Body of pancreas (tissue), 2 donors: Measurements from ENCODE around the genes TUFM, RABEP2 and LAT.

- PRO-cap = bidirectional peak, plus-strand start at chr16:28846643, minus-strand start at chr16:28846335
- RAMPAGE, long total RNA, 2 experiments = start-site peak on the plus strand in 1 of 2 experiments, at chr16:28846602-28846646 at its widest, 22 reads per replicate; start-site peak on the minus strand in 2 of 2 experiments, at chr16:28846280-28846343 at its widest, 199 to 765 reads per replicate
Measured at GRCh38 chr16:28845771-28847002, at the start of gene TUFM. TSS of gene TUFM (minus strand) at chr16:28846348.

DNA sequence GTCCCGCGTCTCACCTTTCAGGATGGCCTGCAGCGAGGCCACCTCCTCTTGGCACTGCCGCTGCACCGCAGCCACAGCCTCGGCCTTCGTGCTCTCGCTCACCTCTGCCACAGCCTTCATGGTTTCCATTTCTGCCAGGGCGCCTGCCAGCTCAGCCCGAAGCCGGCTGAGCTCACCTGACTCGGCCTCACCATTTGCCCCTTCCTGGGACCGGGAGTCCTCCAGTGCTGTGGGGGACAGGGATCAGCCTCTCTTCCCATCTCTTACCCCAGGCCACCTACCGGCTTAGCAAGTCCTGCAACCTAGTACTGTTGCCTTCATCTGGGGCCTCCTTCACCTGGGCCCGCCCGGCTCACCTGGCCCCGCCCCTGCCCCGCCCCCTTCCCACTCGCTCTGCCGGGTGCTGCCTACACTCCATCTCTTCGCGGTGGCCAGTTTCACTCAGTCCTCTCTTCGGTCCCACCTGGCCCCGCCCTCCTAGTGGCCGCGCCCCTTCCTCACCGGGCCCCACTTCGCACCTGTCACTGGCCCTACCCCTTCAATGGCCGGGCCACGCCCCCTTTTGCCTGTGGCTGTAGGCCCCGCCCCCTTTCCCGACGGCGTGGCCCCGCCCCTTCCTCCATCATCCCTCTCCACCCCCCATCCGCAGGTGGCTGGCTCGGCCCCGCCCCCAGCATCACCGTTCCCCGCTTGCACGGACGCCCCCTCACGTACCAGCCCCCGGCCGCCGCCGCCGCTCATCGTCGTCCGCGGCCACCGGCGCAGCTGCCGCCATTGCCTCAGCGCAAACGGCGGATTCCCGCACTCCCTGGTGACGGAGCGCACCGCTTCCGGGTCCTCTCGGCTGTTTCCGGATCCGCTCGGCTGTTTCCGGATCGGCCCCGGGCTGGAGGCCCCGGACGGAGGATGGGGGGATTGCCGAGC, at the start of gene RABEP2:
TSS of gene RABEP2 (minus strand) at position 850 of the 924 bp plus-strand sequence.
- PRO-cap = unidirectional peak, minus-strand start at position 310 of the sequence; bidirectional peak, plus-strand start outside the sequence, minus-strand start at position 842 of the sequence
- RAMPAGE, long total RNA, 2 experiments = start-site peak on the minus strand in 2 of 2 experiments, centred at positions 289 to 836 of the sequence, 24 to 77 reads per replicate

DNA sequence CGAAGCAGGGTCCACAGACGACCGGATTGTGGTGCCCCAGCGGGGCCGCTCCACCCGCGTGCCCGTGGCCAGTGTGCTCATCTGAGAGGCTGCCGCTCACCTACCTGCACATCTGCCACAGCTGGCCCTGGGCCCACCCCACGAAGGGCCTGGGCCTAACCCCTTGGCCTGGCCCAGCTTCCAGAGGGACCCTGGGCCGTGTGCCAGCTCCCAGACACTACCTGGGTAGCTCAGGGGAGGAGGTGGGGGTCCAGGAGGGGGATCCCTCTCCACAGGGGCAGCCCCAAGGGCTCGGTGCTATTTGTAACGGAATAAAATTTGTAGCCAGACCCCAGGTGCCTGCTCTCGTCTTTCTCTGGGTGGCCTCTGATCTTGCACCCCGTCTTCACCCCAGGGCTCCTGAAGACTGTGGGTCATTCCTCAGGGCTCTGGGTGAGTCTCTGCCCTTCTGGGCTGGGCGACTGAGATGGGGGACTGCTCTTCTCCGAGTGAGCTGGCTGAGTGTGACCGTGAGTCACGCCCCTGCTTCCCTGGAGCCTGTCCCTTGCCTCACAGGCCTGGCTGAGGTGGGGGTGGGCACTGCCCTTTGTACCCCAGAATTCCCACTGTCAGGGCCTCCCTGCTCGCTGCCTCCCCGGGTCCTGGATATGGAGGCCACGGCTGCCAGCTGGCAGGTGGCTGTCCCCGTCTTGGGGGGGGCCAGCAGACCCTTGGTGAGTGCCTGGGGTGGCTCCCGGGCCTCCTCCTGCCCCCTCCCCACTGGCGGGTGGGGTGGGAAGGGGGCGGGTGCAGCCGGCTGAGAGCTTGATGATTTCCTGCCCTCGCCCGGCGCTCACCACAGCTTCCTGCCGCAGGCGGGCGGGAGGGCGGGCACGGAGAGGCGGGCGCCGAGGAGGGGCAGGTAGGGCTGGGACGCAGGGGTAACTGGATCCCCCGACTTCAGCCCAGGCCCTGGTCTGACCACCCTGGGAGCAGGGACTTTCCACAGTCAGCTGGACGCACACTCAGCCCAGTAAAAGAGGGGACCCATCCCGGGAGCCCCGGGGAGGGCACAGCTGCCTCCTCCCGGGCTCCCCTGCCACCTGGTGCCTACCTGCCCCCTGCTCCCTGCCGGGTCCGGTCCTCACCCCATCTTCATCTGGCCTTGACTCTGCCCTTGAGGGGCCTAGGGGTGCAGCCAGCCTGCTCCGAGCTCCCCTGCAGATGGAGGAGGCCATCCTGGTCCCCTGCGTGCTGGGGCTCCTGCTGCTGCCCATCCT, at the start of gene LAT:
TSS of gene LAT (plus strand) at position 838 of the 1,259 bp plus-strand sequence.
- PRO-cap = no peak
- RAMPAGE, long total RNA, 2 experiments = no peak in any of the 2 experiments

DNA sequence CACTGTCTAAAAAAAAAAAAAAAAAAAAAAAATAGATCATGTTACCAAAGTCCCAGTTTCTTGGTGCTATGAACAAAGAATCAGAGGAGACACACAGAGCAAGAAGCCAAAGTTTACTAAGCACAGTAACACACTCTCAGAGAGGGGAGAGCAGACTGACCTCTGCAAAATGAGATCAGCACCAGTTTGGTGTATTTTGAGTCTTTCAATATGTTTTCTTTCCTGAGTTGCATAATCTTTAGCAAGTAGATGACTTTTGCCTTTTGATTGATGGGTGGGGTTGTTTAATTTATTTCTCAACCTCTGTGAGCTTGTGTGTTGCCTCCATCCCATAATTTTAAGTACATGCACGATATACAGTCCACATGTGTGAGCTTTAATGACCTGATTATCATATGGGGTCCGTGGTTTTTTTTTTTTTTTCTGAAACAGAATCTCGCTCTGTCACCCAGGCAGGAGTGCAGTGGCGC, 29.0 kb downstream of the LAT start:
- PRO-cap = no peak
- RAMPAGE, long total RNA, 2 experiments = no peak in any of the 2 experiments

- PRO-cap = no peak
- RAMPAGE, long total RNA, 2 experiments = no peak in any of the 2 experiments
Measured at GRCh38 chr16:29074645-29075685, 90.1 kb downstream of the LAT start.

DNA sequence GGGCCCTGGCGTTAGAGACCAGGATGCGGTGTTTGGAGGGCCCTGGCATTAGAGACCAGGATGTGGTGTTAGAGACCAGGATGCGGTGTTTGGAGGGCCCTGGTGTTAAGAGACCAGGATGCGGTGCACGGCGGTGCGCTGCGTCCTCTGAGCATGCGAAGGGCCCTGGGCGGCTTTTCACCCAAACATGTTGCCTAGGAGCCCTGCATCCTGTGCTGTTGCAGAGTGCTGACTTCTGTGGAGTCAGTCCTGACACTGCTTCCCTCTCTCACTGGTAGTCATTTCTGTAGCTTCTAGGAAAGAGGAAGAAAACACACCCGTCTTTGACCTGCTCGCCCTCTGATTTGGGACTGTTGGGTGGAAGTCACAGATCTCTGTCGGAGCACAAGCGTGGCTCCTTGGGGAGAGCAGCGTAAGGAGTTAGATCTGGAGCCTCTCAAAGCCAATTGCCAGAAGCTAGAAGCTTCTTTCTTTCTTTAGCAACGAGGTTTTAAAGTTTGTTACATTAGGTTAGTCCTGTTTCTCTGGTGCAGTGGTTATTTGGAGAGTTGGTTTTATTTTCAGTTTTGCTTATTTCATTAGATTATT, 141.3 kb downstream of the LAT start:
- PRO-cap = no peak
- RAMPAGE, long total RNA, 2 experiments = no peak in any of the 2 experiments

GRCh38 chr16:29131316-29131828, 146.5 kb downstream of the LAT start:
- PRO-cap = no peak
- RAMPAGE, long total RNA, 2 experiments = no peak in any of the 2 experiments

DNA sequence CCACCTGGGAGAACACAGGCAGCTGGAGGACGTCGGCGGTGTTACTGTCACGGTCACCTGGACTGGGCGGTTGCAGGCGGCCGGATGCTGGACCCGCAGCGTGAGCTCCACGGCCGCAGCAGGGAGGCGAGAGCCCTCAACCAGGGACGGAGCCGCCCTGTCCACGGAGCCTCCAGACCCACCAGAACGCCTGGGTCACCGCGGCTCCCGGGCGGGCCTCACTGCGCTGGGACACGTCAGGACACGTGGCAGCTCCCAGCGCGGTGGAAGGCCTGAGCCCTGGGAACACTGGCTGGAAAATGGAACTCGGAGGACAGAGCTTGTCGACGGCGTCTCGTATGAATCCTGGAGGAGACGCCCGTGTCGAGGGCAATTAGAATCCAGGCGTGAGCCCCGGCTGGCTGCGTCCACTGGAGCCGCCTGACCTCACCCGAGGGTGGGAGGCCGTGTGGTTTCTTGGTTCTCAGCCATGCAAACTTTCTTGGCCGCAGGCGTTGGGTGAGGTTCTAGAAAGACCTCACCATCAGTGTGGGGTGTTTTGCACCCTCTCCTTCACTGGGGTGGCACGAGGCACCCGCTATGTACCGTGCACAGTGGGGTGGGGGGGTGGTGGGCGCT, 173.9 kb downstream of the LAT start:
- PRO-cap = no peak
- RAMPAGE, long total RNA, 2 experiments = no peak in any of the 2 experiments

- PRO-cap = no peak
- RAMPAGE, long total RNA, 2 experiments = no peak in any of the 2 experiments
Measured at GRCh38 chr16:29172449-29172896, 187.6 kb downstream of the LAT start.

DNA sequence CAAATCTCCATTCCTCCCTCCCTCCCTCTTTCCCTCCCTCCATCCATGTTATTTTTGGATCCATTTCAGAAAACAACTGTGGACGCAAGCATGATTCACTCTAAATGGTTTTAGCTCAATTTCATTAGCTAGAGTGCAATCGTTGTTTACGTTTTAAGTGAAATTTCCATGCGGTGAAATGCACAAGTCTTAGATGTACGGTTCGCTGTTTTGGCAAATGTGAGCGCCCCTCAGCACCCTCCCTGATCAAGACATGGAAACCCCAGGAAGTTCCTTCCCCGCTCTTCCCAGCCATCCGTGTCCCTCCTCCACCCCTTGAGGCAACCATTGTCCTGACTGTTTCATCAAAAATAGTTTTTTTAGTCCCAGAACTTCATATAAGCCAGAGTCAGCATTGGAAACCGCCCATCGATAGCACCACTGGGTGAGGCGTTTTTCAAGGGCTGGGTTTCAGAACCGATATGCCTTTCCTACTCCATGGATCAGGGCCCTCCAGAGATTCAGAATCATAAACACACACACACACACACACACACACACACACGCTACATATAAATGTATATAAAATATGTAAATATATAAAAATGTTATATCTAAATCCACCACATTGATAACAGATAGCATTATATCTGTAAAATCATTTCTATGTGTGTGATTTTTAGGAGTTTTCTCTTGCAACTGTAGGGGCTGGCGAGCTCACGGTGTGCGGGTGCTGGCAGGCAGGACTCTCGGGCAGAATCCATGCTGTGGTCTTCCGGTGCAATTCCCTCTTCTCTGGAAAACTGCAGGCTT, 206.2 kb downstream of the NPIPB11 start:
- PRO-cap = no peak
- RAMPAGE, long total RNA, 2 experiments = no peak in any of the 2 experiments

DNA sequence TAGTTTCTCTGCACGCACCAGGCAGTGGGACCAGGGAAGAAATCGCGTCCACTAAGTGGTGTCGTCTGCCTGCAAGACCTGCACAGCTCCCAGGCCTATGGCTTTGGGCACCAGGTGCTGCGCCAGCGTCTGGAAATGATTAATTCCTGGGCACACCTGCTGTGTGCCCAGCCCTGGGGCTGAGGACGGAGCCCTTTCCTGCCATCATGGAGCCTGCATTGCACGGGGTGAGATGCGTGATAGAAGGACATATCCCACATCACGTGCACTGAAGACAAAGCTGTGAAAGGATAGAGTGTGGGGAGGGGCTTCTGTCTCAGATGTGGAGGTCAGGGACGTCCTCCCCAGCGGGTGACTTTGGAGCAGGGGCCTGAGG, 178.1 kb downstream of the NPIPB11 start:
- PRO-cap = no peak
- RAMPAGE, long total RNA, 2 experiments = no peak in any of the 2 experiments

DNA sequence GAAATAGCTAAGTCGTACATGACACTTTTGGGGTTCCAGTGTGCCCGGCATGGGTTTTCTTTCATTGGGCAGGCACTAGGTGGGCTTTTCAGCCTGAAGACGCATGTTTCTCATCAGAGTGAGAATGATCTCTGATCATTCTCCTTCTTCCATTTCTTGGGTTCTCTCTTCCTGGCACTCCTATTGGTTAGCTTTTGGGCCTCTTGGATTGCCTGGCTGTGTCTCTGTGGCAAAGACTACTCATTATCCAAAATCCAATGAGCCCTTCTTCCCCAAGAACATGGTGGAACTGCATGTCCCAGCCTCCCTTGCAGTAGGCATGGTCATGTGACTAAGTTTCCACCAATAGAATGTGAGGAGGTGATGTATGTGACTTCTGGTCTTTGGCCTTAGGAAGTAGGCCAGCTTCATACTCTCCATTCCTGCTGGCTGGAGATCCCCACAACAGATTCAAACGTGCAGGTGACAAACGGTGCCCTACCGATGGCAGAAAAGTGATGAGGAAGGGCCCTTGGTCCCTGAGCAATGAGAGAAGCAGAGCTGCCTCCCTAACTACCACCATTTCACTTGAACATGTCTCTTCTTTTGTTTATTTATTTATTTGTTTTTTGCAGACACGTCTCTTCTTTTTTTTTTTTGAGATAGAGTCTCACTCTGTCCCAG, 17.4 kb upstream of the SPN start:
- PRO-cap = no peak
- RAMPAGE, long total RNA, 2 experiments = no peak in any of the 2 experiments

GRCh38 chr16:29721394-29721982, 24.3 kb downstream of the C16orf54 start:
- PRO-cap = no peak
- RAMPAGE, long total RNA, 2 experiments = no peak in any of the 2 experiments

DNA sequence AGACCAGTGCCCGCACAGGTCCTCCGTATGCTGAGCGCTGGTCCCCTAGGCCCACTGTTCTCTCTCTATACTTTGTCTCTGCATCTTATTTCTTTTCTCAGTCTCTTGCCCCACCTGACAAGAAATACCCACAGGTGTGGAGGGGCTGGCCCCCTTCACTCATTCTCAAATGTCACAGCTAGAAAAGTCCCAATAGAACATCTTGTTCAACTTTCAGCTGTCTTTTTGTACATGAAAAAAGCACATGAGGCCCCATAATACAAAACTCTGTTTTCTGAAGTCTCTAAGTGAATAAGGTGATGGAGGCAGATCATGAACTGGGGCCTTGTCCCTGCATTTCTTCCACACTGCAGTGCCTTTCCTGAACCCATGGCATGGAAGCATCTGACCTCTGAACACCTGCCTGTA, 4.7 kb downstream of the C16orf54 start:
- PRO-cap = no peak
- RAMPAGE, long total RNA, 2 experiments = no peak in any of the 2 experiments

DNA sequence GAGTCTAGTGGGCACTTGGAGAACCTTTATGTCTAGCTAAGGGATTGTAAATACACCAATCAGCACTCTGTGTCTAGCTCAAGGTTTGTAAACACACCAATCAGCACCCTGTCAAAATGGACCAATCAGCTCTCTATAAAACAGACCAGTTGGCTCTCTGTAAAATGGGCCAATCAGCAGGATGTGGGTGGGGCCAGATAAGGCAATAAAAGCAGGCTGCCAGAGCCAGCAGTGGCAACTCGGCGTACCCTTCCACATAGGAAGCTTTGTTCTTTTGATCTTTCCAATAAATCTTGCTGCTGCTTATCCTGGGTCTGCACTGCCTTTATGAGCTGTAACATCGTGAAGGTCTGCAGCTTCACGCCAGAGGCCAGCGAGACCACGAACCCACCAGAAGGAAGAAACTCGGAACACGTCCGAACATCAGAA, 3.0 kb upstream of the C16orf54 start:
- PRO-cap = no peak
- RAMPAGE, long total RNA, 2 experiments = no peak in any of the 2 experiments

DNA sequence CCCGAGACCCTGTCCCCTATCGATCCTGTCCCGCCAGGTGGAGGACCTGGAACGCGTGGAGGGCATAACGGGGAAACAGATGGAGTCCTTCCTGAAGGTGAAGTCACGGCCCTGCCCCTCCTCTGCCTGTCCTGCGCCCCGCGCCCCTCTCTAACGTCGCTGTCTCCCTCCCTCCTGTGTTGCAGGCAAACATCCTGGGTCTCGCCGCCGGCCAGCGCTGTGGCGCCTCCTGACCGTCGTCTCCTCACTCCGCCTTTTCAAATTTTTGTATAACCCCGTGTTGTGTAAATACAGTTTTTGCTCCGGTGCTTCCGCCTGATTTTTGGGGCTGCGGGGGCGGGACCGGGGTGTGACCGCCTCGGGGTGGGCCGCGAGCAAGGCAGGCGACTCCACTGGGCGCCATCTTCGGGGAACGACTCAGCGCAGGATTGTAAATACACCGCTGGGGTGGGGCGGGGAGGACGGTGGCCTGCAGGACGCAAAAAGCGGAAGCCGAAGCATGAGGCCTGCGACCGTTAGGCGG, 1.2 kb upstream of the MAZ start:
- PRO-cap = bidirectional peak, plus-strand start outside the sequence, minus-strand start at position 419 of the sequence
- RAMPAGE, long total RNA, 2 experiments = start-site peak on the minus strand in 1 of 2 experiments, centred at position 413 of the sequence, 18 reads per replicate

- PRO-cap = no peak
- RAMPAGE, long total RNA, 2 experiments = no peak in any of the 2 experiments
Measured at GRCh38 chr16:29825030-29825883, 5.0 kb downstream of the MVP start.

- PRO-cap = no peak
- RAMPAGE, long total RNA, 2 experiments = no peak in any of the 2 experiments
Measured at GRCh38 chr16:29846126-29846457, 16.9 kb downstream of the CDIPT start.

- PRO-cap = no peak
- RAMPAGE, long total RNA, 2 experiments = no peak in any of the 2 experiments
Measured at GRCh38 chr16:29909171-29909726, 9.0 kb downstream of the ASPHD1 start.

DNA sequence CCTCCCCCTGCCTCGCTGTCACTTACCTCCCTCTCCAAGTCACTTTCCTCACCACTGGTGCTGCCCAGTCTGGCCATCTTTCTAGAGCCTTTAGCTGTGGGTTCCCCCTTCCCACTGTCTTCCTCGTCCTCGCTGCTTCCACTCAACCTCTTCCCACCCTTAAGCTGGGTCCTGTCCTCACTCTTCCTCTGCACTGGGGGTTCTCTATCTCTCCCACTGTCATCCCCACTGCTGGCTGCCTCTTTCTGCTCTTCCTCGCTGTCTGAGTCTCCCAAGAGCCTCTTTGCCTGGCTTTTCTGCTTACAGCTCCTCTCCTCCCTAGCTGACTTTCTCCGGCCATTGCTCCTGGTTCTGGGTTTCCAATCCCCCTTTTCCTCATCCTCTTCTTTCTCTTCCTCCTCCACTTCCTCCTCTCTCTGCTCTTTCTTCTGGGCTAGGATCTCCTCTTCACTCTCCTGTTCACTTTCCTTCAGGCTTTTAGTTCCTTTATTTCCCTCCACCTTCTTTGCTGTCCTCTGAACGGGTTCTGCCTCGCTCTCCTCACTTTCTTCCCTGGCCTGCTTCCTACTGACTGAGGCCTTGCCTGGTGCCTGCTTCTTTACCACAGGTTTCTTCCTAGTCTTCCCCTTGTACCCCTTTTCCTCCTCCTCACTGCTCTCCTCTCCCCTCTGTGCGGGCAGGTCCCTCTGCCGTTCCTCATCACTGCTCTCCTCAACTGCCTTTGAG, 1.2 kb downstream of the HIRIP3 start:
- PRO-cap = no peak
- RAMPAGE, long total RNA, 2 experiments = no peak in any of the 2 experiments